ENCODE results near the gene SETD9.

DNA sequence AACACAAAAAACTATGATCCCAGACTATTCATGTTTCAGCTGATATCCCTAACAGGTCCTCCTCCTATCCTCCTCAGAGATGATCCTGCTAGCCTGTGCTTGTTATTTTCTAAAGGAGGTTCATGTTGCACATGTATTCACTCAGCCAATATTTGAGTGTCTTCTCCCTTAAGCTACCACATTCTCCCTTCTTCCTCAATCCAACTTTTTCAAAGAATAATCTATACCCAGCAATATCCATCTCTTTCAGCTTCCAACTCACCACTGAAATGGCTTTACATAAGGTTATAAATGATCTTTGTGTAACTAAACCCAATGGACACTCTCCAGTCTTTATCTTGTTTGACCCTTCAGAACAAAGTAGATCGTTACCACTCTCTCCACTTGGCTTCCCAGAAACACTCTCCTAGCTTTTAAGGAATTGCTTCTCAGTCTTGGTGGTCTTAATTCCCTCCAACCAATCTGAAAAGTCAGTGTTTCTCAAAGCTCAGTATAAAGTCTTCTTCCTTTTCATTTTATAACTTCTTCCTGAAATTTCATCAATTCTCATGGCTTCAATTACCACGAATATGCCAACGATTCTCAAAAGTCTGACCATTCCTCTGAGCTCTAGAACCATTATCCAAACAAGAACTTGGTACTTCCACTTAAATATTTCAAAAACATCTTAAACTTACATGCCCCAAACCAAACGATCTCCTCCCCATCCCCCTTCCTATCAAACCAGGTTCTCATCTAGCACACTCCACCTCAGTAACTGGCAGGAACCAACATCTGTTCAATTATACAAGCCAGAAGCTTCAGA is 19.3 kb downstream of the PLPP1 start:
- PRO-cap = no peak

DNA sequence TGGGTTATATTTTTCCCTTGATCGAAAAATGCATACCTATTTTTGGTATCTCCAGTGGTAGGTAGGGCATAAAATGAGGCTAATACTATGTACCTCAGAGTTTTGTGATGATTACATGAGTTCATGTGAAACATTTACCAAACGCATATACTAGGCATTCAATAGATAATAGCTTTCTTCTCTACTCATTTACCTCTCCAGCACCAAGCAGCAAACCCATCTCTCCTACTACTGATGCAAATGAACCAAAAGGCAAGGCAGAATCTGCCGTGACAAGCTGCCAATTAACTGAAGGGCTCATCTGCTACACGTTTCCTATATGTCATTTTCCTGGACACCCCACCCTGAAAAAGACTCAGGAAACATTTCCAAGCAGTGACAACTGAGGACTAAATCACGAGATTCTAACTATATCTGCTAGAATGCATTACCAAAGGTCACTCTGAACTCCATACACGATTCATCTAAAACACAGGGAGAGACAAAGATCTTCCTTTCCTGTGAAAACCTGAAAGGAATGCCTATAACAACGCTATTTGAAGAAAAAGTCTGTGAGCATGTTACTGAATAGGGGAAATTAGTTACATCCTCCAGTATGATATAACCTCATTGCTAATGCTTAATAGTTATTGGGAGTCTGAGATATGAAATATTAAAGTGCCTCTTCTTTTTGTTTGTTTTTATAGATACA is 12.9 kb downstream of the PLPP1 start:
- PRO-cap = no peak

DNA sequence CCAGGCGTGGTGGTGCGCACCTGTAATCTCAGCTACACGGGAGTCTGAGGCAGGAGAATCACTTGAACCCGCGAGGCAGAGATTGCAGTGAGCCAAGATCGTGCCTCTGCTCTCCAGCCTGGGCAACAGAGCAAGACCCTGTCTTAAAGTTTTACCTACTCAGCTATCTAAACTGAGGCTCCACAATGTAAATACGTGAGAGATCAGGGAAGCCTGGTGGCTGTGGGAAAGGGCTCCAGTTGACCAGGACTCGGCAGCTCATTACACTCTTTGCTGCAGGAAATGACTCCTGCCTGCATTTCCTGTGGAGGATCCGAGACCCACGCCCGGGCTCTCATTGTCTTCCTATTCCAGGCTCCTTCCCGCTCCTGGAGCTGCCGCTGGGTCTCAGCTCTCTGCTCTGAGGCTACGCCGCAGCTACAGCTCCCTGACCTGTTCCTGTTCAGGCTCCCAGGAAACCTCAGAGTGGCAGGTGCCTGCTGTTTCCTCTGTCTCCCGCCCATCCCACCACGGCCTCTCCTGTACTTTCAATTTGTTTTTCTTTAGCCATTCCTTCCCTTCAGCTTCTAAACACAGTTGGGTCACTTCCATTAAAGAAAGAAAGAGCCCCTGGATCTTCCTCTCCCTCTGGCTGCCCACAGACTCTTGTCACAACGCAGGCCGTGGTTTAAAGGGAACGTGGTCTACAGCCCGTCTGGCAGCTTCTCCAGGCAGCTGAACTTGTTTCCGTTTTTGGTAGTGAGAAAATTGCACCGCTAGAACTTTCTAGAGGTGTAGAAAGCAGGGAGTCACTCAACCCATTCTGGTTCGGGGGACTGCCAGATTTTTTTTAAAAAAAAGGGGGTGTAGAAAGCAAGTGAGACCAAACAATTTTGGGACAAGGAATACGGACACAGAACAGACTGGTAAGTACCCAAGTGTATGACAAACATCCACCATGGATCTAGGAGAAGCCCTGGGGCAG is 71.5 kb downstream of the IL6ST start:
- PRO-cap = unidirectional peak, plus-strand start at position 298 of the sequence; bidirectional peak, plus-strand start at position 800 of the sequence, minus-strand start at position 706 of the sequence

GRCh38 chr5:55933401-55933800 is 61.4 kb downstream of the IL6ST start:
- PRO-cap = no peak

DNA sequence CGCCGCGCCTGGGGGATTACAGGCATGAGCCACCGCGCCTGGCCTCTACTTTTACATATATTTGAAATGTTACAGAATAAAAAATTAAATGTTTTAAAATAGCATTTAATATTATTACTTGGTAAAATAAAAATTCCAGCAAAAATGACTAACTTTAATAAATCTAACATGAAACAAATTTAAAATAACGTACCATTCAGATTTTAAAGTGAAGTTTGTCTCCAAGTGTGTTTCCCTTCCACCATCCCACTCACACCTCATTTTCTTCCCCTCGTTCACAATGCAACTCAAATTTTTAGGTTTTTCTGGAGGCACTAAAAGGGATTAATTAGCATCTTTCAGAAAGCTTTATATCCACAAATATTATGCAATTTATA is 26.7 kb downstream of the IL6ST start:
- PRO-cap = no peak

- PRO-cap = no peak
Observed at GRCh38 chr5:56249089-56249288, 15.9 kb upstream of the ANKRD55 start.

- PRO-cap = no peak
Observed at GRCh38 chr5:56412883-56413502, 179.9 kb upstream of the ANKRD55 start.

DNA sequence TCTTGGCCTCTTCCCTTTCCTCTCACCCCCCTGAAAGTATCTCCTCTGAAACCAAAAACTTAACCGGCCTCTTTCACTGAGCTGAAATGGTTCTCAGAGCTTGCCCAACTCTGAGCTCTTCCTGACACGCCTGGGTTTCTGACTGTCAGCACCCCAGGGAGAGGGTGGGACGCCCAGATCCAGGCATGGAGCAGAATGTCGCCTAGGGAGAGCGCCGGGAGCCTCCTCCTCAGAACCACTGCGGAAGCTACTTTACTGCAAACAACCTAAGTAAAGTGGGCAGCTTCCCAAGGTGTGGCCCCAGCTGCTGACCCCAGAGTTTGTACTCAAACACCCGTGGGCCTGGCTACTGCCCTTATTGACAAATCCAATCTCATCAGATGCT is 226.2 kb upstream of the MAP3K1 start:
- PRO-cap = no peak

- PRO-cap = no peak
Observed at GRCh38 chr5:56698508-56699126, 116.7 kb upstream of the MAP3K1 start.

DNA sequence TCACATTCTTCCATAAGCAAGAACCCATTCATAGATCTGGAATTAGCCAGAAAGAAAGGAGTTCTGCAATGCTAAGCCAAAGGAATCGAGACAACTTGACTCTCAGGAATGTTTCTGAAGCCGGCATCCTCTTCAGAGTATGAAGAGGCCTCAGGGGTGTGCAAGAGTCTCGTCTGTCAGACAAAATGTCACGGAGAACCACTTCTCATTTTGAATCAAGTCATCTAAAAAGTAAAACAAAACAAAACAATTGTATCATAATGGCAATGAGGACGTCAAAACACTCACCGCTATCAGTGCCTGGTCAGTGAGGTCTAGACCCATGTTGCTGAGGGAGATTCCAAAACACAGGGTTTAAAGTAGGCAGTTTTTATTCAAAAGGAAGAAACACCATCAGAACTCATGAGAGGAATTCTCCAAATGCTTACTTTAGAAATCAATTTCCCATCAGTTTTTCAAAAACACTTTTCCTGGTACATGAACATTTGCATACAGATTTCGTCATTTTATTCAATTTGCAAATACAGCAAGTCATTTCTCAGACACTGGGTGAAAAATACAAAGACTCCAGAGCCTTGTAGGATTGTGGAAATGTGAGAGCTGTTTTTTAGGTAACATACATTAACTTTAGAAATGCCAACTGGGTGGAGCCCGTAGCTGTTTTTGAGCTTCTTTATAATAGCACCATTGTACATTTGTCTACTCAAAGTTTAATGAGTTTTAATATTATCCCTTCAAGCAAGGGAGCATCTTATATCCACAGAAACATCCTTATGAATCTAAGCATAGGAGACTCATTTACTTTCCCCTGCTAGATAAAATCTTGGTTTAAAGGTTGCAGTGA is 89.5 kb upstream of the MAP3K1 start:
- PRO-cap = no peak

DNA sequence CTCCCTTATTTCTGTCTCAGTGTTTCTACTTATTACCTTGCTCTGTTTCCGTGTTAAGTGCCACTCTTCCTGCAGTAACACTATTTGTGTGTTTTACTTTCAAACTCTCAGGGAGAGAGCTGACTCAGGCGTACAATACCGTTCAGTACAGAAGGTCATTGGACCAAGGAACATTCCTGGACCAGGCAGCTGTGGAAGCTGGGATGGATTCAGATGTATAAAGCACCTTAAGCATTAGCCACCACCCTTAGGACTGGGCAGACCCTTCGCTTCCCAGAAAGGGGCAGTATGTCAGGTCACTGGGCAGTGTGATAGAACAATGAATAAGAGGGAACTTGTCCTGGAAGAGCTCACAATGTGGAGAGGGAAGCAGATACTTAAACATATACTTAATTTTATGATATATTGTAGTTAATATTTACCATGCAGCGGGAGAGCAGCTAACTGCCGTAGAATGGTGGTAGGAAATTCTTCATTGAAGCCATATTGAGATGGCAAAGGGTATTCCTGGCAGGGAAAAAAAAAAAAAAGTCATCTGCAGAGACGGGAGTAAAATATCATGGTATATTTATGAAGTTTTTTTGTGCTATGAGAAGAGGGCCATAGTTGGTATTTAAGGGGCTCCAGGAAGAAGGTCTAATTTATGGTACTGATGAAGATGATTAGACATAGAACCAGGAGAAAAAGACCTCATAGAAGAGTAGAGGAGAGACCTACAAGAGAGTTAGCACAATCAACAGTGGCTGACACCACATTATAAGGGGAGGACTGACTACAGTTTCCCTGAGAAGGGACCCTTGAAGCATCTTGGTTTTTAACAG is 36.4 kb downstream of the MAP3K1 start:
- PRO-cap = no peak

- PRO-cap = unidirectional peak, plus-strand start at chr5:56909209; bidirectional peak, plus-strand start at chr5:56909527, minus-strand start at chr5:56909454
Observed at GRCh38 chr5:56908982-56909687, at the start of gene SETD9. SETD9 (plus strand) TSS chr5:56909596.

DNA sequence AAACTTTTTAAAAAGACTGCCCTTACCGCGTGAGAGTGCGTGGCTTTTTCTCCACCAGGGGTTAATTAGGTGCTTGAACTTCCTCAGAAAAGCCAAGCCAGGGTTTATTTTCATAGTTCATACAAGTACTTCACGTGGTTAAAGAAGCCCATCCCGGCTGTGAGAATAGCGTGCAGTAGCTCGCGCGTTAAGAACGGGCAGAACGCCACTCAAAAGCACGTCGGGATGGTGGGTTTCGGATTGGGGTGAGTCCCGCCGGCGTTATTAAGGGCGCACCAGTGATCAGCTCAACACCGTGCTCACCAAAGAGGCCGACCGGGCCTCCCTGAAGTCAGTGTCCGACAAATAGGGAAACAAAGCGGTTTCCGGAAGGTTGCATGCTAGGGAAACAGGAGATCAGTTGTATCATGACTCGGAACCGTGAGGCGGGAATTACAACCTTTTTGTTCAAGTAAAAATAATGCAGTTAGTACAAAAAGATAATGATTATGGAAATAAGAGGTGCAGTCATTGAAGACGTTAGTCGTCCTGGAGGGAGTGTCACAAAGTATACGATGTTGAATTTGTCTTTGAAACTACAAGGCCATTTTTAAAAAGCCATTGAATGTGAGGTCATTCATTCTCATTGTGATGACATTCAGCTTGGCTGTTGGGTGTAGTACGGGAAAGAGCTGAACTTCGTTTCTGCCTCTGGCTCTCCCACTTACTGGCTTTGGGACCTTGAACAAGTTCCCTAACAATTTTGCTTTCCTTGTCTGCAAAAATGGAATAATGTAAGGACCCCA is 946 bp downstream of the SETD9 start:
- PRO-cap = no peak

GRCh38 chr5:56950381-56951158 is 1.4 kb downstream of the MIER3 start:
- PRO-cap = no peak

- PRO-cap = no peak
Observed at GRCh38 chr5:57054694-57055253, 102.9 kb upstream of the MIER3 start.

GRCh38 chr5:57102872-57103213 is 71.0 kb upstream of the GPBP1 start:
- PRO-cap = no peak

GRCh38 chr5:57171788-57172239 is 2.0 kb upstream of the GPBP1 start:
- PRO-cap = no peak

GRCh38 chr5:57172240-57173122 is 1.4 kb upstream of the GPBP1 start:
- PRO-cap = no peak

DNA sequence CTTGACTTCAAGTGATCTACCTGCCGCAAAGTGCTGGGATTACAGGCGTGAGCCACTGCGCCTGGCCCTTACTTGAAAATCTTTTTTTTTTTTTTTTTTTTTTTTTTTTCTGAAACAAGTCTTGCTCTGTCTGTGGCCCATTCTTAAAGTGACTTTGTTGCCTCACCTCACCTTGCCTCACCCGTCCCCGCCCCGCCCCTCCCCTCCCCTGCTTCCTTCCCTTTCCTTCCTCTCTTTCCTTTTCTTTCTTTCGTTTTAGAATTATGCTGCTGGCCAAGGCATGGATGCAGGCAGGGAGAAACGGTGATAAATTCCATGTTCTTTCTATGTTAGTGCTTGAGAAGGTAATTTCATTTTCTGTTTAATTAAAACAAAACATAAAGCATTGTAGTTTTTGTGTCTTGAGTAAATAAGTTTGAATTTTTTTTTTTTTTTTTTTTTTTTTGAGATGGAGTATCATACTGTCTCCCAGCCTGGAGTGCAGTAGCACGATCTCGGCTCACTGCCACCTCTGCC is 26.1 kb downstream of the GPBP1 start:
- PRO-cap = no peak

DNA sequence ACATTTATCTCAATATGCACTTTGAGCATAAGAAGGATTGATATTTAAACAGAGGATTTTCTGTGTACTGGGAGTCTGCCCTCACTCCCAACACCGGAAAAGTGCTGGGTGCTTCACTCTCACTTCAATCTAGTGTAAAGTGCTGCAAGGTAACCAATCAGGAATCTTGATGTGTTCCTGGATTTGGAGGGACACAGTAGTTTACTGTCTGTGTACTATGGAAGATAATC is 169.5 kb upstream of the ACTBL2 start:
- PRO-cap = no peak